ENCODE measurements around a stretch of chr6.

DNA sequence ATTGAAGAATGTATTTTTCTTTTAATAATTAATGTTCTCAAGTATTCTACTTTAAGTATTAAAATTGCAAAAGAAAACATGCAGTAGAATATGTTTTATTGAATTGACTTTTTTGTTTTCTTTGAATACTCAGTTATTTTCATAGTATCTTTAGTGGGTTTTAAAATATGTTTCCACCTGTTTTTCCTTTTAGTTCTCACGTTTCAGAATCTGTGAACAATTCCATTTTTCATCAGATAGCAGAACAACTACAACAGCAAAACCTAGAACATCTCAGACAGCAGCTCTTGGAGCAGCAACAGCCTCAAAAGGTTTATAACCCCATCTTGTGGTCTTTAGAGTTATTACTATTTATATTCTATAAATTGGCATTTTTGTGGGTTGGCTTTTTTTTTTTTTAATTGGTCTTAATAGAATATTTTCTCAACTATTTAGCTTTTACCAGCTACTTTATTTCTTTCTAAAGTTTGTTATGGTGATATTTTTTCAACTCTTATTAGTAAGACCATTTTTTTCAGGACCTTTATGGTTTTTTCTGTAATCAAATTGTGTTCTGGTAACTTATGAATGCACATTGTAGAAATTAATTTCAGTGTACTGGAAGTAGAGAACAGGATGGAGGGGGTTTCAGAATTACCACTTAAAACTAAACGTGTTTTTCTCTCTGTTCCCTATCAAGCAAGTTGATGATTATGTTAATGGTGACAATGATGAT, 72.1 kb downstream of the SCAF8 start:
- RAMPAGE, long total RNA: no peak
- RRBS: no CpG with 5 or more reads among the region's 2 CpGs

DNA sequence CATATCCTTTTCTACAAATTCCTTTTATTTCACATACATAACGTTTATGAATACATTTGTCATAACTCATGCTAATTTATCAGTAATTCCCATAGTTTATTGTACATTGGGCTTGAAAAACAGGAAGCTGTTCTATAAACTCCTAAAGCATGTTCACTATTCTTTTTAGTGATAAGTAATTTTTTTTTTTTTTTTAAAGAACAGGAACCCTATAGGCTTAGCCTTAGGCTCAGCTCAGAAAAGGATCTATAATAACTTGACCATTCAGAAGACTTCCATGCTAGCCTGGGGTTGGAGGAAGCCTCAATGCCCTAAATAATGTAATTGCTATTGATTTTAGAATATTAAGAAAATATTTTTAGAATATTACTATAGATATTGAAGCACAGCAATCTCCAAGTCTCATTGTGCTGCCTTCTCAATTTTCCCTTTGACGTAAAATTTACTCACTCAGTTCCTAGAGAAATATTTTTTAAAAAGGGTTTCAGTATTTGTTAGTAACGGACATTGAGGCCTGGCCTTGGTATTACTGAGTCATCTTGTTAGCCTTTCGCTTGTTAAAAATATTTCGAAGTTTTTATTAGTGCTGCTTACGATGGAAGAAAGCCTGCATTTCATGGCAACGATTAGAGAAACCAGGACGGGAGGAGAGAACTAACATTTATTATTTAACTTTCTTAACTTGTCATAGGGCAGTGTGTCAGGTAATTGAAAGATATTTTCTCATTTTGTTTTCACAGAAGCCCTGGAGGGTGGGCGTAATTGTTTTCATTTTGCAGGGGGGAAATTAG, 82.1 kb downstream of the TIAM2 start:
- RAMPAGE, long total RNA: no peak
- RRBS: no CpG with 5 or more reads among the region's 9 CpGs

DNA sequence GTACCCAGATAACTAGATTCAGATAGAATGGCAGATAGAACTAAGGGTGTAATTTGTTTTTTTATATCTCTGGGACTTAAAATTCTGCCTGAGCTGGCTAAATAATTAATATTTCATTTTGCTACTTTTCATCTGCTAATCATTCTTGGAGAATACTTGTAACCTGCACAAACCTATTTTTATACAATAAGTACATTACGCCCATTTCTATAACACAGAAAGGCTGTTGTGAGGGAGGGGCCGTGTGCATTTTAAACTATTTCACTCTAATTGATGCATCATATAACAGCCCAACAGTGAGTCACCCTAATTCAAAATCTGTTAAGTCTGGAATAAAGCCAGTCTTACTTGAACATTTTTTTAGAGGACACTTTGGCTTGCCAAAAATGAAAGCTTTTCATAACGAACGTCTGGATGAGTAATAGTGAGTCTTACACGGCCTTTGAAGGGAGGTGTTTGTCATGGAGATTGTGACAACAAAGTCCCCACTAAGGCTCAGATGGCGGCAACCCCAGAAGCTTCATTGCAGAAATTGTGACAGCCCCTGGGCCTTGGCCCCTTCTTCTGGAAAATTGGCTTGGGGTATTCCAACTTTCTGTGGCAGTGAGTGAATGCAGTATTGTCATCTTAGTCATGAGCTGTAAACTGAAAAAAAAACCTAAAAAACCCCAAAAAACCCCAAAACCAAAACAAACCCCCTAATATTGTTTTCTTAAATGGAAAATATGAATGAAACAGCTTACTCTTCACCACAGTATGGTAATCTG, 92.7 kb upstream of the CLDN20 start:
- RAMPAGE, long total RNA: no peak
- RRBS: no CpG with 5 or more reads among the region's 6 CpGs

- RAMPAGE, long total RNA: no peak
- RRBS: no CpG with 5 or more reads among the region's 5 CpGs
Observed at GRCh38 chr6:155634119-155634463, 178.5 kb upstream of the NOX3 start.

GRCh38 chr6:156886366-156886842, 109.2 kb downstream of the ARID1B start:
- RAMPAGE, long total RNA: no peak
- RRBS: no CpG with 5 or more reads among the region's 8 CpGs

DNA sequence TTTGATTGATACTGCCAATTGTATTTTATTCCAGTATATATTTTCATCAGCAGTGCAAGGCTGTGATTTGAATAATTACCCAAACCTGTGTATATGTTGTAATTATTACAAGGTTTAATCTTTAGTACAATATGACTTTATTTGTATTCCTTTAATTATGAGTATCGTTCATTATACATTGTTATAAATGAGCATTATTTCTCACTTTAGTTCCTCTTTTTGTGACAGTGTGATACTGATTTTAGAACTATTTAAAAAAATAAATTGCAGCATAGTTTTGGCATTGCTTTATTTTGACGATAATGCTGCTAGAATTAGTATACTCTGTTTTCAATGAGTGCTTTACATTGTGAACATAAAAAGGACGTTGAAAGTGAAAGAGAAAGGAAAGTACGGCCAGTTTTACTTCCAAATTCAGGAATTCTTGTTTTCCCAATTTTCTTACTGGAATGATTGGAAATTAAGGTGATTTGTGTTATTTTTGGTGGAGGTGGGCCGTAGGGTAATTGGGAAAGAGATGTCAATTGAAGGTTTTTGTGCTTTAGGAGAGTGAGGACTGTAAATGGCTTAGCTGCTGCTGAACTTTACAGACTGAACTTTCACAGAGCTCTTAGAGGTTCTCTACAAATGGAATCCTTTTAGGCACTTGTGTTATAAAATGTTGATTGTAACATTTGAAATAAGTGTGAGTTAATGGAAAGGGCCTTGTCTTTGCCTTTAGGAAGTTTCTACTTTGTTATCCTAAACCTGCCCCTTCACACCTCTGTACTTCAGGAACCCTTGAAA, 256.2 kb downstream of the ARID1B start:
- RAMPAGE, long total RNA: no peak
- RRBS: no CpG with 5 or more reads among the region's 5 CpGs

GRCh38 chr6:157054479-157055035, 268.8 kb downstream of the TMEM242 start:
- RAMPAGE, long total RNA: no peak
- RRBS: no CpG with 5 or more reads among the region's 4 CpGs

DNA sequence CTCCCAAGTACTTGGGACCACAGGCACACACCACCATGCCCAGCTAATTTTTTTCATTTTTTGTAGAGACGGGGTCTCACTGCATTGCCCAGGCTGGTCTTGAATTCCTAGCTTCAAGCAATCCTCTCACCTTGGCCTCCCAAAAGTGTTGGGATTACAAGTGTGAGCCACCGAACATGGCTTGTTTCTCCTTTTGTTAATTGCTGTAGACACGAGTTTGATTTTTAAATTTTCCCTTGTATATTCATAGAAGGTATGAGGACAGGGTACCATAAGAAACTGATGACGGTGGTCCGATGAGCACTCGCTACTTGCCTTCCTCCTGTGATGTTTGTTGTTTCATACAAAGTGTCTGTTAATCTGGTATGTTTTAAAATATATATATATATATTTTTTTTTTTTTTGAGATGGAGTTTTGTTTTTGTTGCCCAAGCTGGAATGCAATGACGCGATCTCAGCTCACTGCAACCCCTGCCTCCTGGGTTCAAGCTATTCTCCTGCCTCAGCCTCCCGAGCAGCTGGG, 260.9 kb downstream of the TMEM242 start:
- RAMPAGE, long total RNA: no peak
- RRBS: no CpG with 5 or more reads among the region's 9 CpGs

- RAMPAGE, long total RNA: no peak
- RRBS: no CpG with 5 or more reads among the region's 1 CpG
Observed at GRCh38 chr6:157091995-157092194, 231.4 kb downstream of the TMEM242 start.

DNA sequence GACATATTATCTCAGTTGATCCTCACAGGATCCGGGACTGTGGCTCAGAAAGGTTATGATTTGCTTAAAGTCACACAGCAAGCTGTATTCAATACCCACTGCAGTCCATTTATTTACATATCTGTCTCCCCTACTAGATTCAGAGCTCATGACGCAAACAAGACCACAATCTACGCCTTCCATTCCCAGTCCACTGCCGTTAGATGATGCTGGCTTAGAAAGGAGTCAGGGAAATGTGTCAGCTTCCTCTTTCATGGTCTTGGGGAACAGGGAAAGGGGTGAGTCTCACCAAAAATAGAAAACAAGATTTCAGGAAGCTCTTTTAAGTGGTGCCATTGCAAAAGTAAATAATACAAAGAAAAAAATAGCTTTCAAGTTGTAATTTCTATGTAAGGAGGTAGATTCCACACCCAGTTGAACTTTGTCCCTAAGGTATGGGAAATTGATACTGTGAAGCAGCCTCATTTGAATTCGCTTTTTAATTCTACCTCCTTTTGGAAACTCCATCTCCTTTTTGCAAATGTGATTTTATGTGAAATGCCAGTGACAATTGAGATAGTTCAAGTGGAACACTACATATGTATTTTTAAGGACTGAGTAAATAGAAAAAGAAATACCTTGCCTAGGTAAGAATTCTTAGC, 194.0 kb downstream of the TMEM242 start:
- RAMPAGE, long total RNA: no peak
- RRBS: no CpG with 5 or more reads among the region's 5 CpGs

- RAMPAGE, long total RNA: no peak
- RRBS: no CpG with 5 or more reads among the region's 26 CpGs
Observed at GRCh38 chr6:157148204-157149354, 174.7 kb downstream of the TMEM242 start.

DNA sequence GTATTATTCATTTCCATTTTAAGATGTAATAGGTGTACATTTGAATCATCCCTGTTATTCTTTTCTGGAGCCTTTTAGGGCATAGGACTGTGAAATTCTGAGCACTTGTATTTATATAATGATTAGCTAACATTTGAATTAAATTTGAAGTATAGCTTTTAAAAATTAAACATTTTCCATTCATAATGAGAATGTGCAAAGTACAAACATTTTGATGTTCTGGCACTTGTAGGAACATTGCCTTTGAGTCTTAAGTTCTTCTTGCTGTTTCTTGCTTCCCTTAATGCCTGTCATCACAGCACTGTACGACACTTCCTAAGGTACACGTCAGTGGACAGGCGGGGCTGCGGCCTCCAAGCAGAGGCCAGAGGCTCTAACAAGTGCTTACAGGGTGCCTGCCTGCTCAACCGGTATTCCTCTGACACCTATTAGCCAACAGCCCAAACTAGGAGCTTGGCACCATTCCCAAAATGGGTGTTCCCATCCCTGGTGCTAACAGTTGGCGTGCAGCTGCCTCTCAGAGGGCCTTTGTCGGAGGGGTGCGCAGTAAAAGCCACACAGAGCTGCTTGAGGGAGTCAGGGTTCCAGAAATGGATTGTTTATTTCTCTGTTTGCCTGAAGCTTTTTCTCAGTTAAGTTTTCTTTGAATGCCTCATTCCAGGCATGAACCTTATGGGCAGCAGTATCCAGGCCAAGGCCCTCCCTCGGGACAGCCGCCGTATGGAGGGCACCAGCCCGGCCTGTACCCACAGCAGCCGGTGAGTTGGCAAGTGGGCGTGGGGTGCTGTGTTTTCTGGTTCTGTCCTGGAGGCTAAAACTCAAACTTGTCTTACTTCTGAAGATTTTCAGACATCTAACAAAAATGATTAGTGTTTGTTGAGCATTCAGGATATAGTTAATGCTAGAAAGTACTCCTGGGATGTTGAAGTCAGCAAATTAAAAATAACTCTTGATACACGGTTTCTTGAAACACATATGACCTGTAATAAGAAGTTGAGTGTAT, 124.9 kb downstream of the TMEM242 start:
- RAMPAGE, long total RNA: no peak
- RRBS: no CpG with 5 or more reads among the region's 15 CpGs

DNA sequence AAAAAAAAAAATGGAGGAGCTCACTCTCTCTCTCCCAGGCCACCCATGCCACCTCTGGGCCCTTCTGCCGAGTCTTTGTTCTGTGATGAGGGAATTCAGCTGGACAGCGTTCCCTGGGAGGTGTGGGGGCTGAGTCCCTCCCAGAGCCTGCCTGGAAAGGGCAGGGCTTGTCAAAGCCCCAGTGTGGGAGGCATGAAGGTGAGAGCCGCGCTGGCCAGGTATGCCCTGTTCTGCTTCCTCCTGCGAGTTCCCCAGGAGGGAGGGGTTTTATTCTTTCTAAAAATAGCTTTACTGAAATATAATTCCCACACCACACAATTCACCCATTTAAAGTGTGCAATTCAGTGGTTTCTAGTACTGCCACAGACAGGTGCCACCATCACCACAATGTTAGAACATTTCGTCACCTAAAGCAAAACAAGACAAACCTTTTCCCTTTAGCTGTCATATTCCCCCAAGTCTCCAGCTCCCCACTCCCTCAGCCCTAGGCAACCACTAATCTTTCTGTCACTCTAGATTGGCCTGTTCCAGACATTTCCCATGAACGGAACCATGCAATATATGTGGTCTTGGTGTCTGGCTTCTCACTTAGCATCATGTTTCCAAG, 69.5 kb downstream of the TMEM242 start:
- RAMPAGE, long total RNA: no peak
- RRBS: no CpG with 5 or more reads among the region's 7 CpGs

DNA sequence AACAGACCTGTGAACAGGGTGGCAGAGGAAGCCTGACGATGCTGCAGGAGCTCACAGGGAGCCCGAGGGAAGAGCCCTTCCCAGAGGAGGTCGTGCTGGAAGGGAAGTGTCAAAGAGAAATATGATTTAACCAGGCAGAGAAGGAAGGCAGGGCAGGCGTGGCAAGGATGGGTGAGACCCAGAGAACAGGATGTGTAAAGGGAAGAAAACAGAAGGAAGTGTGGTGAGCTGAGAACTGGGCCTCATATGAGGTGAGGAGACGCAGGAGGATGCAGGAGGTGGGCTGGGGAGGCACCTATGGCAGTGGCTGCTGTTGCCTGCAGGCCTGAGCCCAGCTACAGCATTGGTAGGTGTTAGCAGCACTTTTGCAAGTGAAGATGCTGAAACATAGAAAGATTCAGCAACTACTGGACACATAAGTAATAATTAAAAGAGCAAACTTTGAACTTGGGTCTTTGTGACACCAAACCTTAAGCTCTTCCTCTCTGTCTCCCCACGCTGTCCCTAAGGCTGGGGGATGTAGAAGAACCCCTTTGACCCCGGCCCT, 105.7 kb downstream of the ZDHHC14 start:
- RAMPAGE, long total RNA: no peak
- RRBS: no CpG with 5 or more reads among the region's 7 CpGs

GRCh38 chr6:157713593-157714007, 109.4 kb upstream of the SNX9 start:
- RAMPAGE, long total RNA: no peak
- RRBS: no CpG with 5 or more reads among the region's 9 CpGs

- RAMPAGE, long total RNA: no peak
- RRBS: no CpG with 5 or more reads among the region's 11 CpGs
Observed at GRCh38 chr6:157760758-157761660, 62.0 kb upstream of the SNX9 start.

- RAMPAGE, long total RNA: no peak
- RRBS: no CpG with 5 or more reads among the region's 11 CpGs
Observed at GRCh38 chr6:157768988-157769525, 54.0 kb upstream of the SNX9 start.

GRCh38 chr6:157814775-157815412, 8.2 kb upstream of the SNX9 start:
- RAMPAGE, long total RNA: no peak
- RRBS: no CpG with 5 or more reads among the region's 6 CpGs

- RAMPAGE, long total RNA: no peak
- RRBS: no CpG with 5 or more reads among the region's 1 CpG
Observed at GRCh38 chr6:157862530-157863317, 39.7 kb downstream of the SNX9 start.

DNA sequence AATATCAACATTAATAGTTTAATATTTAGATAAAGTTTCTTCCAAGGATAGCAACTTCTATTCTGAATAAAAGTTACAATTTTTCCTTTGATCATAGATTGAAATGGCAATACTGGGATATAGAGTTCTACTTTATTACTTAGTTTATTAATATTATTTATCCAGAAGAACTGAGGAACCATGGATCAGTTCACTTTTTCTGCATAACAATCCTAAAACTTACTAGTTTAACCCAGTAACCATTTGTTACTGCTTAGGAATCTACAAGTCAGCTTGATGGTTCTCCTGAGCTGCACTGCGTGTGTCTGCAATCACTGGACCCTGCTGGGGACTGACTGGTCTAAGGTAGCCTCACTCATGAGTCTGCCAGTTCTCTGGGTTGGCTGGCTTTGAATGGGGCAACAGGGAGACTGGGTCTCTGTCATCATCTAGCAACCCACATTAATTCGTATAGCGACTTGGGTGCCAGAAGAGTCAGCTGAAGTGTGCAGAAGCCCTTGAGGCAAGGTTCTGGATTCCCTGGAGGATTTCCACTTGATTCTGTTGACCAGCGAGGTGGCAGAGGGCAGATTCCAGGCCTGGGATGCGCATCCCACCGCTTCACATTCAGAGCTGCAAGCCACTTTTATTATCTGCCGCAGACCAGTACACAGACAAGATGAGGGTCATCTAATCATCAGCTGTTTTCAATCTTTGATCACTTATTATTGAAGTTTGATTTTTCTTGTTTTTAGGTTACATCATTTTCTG, 49.3 kb downstream of the SNX9 start:
- RAMPAGE, long total RNA: no peak
- RRBS: no CpG with 5 or more reads among the region's 7 CpGs

Measured in kidney epithelial cell (primary cell).